ENCODE data around the gene TNRC6A.

DNA sequence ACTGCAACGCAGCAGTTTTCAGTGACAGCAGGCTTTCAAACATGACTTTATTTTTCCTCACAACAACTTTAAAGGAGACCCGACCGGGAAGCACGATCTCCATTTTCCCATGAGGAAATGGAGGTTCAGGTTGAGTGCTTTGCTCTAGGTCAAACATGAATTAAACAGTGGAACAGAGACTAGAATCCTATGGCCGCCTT lies 25.8 kb downstream of the CACNG3 start:
- PRO-cap, result no peak

DNA sequence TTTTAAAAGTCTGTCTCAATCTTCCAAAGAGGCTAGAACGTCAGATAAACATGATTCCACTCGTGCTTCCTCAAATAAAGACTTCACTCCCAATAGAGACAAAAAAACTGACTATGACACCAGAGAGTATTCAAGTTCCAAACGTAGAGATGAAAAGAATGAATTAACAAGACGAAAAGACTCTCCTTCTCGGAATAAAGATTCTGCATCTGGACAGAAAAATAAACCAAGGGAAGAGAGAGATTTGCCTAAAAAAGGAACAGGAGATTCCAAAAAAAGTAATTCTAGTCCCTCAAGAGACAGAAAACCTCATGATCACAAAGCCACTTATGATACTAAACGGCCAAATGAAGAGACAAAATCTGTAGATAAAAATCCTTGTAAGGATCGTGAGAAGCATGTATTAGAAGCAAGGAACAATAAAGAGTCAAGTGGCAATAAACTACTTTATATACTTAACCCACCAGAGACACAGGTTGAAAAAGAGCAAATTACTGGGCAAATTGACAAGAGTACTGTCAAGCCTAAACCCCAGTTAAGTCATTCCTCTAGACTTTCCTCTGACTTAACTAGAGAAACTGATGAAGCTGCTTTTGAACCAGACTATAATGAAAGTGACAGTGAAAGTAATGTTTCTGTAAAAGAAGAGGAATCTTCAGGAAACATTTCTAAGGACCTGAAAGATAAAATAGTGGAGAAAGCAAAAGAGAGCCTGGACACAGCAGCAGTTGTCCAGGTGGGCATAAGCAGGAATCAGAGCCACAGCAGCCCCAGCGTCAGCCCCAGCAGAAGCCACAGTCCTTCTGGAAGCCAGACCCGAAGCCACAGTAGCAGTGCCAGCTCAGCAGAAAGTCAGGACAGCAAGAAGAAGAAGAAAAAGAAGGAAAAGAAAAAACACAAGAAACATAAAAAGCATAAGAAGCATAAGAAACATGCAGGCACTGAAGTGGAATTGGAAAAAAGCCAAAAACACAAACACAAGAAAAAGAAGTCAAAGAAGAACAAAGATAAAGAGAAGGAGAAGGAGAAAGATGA lies 32.3 kb downstream of the RBBP6 start:
- PRO-cap, result no peak

DNA sequence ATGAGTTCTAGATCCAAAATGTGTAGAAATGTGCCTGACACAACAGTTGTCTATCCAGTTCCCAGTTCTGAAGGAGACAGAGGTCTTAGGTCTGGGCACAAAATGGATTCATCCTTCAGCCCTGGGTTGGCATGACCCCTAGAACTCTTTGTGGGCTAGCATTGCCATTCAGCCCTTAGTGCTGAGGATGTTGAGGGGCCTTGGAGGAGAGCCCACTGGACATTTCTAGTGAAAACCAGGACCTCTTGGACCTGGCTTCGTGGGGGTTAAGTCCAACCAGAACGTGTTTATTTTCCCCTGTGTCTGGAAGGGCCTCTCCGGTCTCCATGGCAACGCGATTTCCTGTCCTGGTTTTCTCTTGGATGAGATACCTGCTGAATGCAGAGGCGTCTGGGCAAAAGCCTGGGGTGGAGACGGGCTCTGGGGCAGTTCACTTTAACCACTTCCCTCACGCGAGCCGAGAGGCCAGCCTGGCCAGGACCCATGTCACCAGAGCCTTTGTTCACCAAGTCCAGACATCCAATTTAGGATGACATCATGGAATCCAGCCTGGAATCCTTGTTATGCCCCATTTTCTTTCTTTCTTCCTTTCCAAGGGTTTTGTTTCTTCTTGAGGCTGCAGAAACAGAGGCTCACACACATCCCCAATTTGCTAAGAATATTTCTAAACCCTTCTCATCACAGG lies 43.5 kb upstream of the TNRC6A start:
- PRO-cap, result no peak

DNA sequence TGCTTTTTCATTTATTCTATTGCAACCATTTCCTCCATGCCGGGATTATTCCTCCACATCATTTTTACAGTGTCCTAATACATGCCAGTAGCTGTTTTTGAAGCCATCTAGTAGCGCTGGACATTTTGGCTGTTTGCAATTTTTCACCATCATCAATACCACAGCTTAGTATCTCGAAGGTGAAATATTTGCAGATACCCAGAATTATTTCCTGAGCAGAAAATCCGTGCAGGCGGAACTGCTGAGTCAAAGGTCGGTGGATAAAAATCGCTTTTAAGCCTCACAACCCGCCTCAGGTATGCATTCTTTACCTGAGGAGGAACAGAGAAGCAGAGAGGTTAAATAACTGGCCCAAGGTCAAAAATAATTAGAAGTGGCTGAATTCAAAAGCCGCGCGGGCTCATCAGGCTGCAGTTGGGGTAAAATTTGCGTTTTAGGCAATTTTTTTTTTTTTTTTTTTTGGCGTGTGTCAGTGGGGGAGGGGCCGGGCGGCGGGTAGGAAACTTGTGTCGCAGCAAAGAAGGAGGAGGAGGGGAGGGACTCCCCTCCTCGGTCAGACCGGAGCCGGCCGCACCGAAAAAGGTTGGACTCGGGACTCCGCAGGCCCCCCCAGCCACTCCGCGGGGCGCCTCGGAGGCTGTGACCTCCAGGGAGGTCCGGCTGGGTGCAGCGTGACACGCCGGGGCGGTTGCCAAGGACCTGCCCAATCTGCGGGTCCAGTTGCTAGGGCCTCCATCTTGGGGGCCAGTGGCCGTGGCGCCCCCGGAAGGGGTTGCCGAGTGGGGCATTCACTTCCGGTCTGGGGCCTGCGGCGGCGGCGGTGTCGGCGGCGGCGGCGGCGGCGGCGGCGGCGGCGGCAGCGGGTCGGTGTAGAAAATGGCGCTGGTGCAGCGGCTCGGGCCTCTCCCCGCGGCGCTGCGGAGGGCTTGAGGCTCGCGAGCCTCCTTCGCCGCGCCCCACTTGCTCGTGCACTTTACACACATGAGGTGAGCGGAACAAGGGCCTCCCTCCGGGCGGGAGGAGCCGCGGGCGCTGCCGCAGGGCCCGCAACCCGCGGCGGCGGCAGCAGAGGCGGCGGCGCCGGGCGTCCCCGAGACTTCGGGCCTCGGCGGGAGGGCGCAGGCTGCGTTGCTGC lies at the start of gene TNRC6A:
Gene TNRC6A (plus strand): TSS at position 791 of the 1,135 bp plus-strand sequence.
- PRO-cap, result unidirectional peak, plus-strand start at position 525 of the sequence; bidirectional peak, plus-strand start at position 791 of the sequence, minus-strand start at position 749 of the sequence

DNA sequence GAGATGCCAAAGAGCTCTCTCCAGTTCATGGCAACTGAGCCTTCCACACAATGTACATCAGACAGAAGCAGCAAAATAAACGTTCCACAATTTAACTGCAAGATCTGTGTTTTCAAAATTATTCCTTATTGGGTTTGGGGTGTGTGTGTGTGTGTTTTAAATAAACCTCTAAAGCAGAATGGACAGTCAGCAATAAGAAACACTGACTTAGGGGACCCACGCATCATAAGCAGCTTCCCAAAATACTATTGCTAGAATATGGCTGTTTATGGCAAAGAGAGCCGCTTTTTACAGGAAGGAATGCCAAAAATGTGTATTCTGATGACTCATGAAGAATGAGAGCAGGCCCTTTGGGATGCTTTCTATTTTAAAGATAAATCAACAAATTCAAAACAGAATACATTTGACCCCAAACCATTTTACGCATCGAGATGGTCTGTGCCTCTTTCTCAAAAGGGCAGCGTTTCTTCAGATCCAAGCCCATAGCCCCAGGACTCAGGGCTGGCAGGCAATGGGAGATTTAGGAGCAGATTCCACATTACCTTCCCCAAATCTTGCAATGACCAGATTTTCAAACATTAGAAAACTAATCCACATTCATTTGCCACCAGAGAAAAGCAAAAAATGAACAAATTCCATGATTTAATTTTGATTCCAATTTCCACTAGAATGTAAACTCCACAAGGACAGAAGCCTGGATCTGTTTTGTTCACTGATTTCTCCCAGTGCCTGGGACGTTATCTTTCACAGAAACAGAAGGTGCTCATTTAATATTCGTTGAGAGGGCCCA lies 37.4 kb downstream of the ARHGAP17 start:
- PRO-cap, result no peak

DNA sequence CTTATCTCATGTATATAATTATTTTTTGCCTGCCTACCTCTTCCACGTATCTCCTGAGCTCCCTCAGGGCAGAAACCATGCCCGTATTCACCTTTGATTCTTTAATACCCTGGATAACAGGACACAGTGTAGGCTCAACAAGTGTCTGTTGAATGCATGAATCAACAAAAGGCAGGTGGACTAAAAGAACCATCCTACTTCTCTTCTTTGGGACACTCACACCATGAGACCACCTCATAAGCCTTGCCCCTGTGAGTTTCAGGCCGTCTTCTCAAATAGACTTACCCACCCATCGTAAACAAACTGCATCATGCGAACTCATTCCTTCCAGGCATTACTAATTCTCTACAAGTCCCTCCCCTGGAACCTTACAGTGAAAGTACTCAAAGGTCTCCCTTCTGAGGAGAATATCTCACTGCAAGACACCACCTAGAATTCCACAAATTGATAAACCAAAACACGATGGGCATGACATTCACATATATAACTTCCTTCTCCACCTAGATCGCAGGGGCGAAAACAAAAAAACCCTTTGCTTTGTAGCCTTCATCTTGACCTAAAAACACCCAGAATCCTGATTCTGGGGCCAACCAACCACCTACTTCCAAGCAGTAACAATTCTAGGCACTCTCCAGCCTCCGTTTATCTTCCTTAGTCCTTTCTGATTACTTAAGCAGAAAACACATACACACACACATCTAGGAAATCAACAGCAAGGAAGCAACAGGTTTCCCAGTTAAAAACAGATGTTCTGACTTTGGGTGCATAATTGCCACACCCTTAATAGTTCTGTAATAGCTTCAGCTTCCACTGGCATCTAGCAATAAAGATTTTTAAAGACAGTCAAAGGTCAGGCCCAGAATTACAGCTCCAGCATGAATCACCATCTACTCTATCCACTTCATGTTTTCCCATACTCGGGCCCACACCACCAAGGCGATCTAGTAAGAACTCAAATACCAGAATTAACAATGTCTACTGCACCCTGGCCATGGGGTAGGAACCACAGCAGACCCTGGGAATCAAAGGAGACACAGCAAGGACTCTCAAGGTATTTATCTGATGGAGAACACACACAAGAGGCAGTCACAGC lies 2.8 kb downstream of the ARHGAP17 start:
- PRO-cap, result no peak

- PRO-cap, result bidirectional peak, plus-strand start at chr16:25014708, minus-strand start at chr16:25014628
These were observed 686 bp downstream of the ARHGAP17 start for GRCh38 chr16:25014165-25015201.

GRCh38 chr16:25177988-25178686 lies 38.6 kb upstream of the AQP8 start:
- PRO-cap, result no peak

- PRO-cap, result no peak
These were observed 10.9 kb downstream of the ZKSCAN2 start for GRCh38 chr16:25246656-25247291.

DNA sequence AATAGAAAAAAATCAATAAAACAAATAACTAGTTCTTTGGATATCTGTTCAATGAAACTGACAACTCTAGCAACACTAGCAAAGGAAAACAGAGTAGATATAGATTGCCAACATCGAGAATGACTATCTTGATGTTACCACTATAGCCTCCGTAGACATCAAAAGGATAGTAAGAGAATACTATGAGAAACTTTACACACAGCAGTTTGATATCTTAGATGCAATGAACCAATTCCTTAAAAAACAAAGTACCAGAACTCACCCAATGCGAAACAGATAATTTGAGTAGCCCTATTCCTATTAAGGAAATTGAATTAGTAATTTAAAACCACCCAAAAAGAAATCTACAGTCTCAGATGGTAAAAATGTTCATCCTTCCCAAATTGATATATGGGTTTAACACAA lies 564.8 kb downstream of the HS3ST4 start:
- PRO-cap, result no peak

GRCh38 chr16:26598310-26598870 lies 468.3 kb upstream of the C16orf82 start:
- PRO-cap, result no peak

- PRO-cap, result unidirectional peak, plus-strand start at chr16:27179409; unidirectional peak, plus-strand start at chr16:27179780
These were observed 23.9 kb upstream of the KDM8 start for GRCh38 chr16:27179247-27180012.

DNA sequence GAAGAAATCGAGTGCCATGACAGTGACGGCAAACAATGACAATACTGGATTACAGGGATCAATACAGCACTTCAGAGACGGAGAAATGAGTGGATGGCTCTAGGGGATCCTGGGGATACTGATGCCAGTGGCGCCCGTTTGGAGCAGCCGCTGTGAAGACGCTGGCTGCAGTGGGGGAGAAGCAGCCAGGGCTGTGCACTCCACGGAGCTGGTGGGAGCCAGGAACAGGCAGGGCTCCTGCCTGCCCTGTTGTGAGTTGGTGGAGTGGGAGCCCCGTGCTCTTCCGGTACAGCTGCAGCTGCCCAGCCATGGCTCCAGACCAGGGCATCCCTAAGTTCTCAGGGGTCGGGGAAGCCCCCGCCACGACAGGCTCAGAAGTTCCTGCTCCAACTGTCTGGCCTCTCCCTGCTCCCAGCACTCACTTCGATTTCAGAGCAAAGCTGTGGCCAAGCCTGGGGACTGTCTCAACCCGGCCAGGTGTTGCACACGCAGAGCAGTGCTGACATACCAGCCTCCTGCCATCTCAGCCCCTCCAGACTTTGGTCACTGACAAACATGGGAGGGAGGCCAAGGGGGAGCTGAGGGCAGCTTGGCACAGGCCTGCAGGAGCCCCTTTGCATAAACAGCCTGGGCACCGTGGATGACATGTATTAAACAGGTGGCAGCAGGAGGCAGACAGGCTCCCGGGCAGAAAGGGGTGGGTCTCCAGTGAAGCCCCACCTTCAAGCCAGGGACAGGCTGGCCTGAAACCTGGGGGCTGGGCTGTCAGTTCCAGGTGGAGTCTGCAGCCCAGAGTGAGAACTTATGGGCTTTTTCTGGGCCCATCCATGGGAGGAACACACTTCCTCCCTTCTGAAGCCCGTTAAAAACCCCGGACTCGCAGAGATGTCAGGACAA lies 13.9 kb upstream of the KDM8 start:
- PRO-cap, result no peak

DNA sequence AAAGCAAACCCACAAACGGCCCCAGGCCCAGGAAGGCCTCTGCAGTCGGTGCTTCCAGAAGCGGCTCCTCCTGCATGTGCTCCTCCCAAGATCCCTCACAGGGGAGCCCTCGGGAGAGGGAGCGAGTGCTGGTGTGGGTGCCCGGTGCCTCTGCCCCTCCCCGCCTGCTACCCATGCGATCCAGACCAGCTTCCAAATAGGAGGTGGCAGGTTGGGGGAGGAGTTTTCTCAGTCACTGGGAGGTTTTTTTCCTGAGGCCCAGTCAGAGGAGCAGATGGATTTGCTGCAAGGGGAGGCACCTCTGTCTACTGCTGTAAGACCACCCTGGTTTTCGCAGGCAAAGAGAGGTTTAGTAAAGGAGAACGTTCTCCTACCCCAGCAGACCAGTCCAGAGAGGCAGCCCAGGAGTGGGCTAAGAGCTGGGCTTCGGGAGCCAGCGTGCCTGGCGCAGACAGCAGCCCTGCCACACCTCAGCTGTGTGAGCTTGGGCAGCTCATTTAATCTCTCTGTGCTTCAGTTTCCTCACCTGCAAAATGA lies 16.0 kb downstream of the KDM8 start:
- PRO-cap, result no peak

GRCh38 chr16:27240871-27241650 lies 27.5 kb downstream of the NSMCE1 start:
- PRO-cap, result no peak

DNA sequence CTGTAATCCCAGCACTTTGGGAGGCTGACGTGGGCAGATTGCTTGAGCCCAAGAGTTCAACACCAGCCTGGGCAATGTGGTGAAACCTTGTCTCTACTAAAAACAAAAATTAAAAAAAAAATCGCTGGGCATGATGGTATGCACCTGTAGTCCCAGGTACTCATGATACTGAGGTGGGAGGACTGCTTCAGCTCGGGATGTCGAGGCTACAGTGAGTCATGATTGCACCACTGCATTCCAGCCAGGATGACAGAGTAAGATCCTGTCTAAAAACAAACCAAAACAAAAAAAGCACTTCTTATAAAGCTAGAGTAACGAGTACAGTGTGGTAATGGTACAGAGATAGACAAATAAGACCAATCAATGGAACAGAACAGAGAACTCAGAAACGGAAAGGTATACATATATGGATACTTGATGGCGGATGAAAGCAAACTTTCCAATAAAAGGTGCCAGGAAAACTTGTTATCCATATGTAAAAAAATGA lies 4.4 kb downstream of the NSMCE1 start:
- PRO-cap, result no peak

GRCh38 chr16:27321209-27321703 lies 7.5 kb downstream of the IL4R start:
- PRO-cap, result no peak

DNA sequence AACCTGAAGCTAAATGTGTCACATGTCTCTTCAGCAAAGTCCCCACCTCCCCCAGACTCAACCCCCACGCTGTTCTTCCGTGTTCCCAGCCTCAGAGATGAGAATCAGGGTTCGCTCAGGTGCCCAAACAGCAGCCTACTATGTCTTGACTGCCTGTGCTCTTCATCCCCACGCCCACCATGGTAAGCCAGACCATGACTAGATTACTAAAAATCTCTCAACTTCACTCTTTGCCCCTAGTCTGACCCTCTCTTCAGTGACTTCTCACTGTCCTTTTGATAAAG lies 2.4 kb downstream of the GTF3C1 start:
- PRO-cap, result no peak

- PRO-cap, result no peak
These were observed 31.0 kb downstream of the XPO6 start for GRCh38 chr16:28180660-28181327.

- PRO-cap, result no peak
These were observed 8.0 kb downstream of the XPO6 start for GRCh38 chr16:28203358-28204573.

Measured in paraaortic lymph node (tissue), 1 donor.